Endodermal cell (in vitro differentiated cells): ENCODE data around the genes OVCA2 and OR1E1.

DNA sequence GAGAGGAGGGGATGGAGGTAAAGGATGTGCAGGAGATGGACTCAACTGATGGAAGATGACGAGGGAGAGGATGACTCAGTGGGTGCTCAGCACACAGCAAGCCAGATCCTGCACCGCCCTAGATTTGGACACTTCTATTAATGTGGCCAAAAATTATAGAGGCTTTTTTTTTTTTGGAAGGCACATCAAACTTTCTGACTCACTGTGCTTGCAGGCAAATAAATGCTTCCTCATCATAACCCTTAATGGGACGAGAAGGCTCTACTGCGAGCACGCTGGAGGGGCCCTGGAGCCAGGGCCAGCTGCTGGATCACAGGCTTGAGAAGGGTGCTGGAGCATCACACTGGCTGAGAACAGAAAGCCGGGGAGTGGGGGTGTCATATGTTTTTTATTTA is 36.0 kb downstream of the RTN4RL1 start:
- PRO-cap: no peak

- PRO-cap: bidirectional peak, plus-strand start at chr17:2042041, minus-strand start at chr17:2041816
These were observed at the start of gene OVCA2 for GRCh38 chr17:2041215-2042156. Gene OVCA2 (plus strand): TSS chr17:2042022.

DNA sequence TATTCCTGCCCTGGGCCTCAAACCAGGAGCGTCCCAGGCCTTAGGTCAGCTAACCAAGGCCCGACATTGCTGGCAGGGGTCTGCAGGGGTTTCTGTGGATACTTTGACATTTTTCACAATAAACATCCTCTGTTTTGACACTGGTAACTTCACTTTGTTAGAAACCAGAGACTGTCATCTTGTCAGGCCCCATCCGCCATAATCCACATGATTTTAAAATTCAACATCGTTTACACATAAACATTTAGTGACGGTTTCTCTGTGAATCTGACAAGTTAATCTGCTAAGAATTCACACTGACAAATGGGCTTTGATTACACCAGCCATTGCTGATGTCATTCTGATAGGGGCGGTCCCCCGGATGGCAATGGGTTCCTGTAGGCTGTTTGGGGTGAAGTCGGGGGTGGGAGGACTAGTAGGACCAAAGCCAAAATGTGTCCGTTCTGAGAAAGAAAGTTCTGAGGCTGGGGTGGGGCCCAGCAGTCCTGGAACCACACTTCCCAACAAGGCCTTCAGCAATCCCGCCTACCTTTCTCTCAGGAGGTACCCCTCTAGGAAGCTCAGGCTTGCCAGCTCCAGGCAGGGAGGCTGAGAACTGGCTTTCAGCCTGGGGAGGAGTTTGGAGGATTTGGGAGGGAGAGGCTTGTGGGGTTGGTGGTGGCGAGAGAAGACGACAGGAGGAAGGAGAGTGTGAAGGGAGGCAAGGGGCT is 8.4 kb downstream of the HIC1 start:
- PRO-cap: no peak

GRCh38 chr17:2064293-2065748 is 9.9 kb downstream of the HIC1 start:
- PRO-cap: no peak

DNA sequence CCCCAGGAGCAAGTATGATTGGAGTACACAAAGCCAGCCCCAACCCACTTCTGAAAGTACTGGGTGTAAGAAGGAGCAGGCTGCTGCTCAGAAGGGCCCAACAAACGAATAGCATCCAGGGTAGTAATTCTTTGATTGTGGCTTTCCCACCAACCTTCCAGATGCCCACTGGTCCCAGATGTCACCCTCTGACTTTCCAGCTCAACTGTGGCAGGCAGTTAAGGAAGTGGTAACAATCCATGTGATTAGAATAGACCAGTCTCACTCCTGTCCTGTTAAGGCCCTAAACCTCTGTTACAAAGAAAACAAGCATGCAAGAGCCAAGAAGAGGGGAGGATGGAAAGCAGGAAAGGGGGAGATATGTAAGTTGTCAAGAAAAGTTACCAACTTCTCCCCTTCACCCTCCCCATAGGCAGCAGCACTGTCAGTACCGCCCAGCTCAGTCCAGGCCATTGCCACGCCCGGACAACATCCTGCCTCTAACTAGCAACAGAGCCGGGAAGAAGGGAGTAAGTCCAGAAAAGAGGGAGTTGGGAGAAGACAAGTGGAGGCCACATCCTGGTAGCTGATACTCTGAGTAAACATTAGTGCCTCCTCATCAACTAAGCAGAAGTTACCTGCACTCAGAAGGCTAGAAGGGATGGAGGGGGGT is 113.7 kb downstream of the SMG6 start:
- PRO-cap: no peak

DNA sequence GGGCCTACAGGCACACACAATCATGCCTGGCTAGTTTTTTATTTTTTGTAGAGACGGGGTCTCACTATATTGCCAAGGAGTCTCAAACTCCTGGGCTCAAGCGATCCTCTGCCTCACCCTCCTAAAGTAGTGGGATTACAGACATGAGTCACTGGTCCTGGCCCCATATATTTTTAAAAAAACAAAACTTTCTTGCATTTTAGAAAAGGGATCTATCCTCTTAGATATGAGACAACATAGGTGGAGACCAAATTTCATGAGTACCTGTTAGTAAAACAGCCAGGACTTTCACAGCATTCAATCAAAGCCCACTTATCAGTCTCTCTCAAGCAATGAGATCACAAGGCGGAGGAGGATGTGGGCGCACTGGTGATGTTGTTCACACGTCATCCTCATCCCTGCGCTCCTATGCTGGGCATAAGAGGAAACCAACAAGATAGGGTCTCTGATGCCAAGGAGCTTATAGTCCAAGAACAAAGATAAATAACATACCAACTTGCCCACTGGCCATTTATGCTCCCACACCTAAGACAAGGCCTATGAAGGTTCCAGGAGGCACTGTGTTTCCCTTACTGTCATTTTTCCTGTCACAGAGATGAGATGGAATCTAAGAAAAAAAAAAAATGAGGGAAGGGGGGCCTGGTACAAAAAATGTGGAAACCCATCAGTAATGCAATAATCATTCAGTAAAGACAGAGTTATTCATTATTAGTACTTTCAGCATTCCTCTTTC is 52.9 kb downstream of the SMG6 start:
- PRO-cap: no peak

DNA sequence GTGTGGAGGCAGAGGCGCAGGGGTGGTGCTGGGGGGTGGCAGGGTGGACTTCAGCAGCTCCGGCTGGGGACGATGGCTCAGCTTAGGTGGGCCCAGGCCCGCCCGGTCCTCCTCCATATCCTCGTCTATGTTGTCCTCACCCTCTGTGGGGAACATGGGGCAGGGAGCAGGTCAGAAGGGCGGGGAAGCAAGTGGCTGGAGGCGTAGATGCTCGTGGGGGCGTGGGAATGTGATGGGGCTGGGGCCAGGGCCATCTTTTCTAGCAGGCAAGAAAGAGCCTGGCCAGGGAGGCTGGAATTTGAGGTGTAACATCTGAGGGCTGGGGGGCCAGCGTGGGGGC is 13.4 kb downstream of the MNT start:
- PRO-cap: no peak

- PRO-cap: unidirectional peak, plus-strand start at chr17:2396738; bidirectional peak, plus-strand start at chr17:2397088, minus-strand start at chr17:2396975
These were observed 4.2 kb downstream of the MNT start for GRCh38 chr17:2396350-2397387.

DNA sequence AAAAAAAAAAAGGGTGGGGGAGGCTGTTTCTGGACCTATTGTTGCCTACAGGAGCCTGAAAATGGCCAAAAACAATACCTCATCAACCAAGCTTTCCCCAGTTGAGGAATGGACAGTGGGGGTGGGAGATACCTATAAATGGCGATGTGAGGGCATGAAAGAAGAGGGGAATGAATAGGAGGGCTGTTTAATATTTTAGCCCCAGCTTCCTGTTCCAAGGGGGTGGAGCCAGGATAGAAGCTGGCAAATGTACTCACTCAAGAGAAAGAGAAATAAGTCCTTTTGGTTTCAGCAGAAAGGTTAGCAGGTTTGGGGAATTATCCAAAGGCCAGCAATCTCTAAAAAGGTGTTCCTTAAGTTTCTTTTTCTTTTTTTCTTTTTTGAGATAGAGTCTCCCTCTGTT is 3.5 kb upstream of the MNT start:
- PRO-cap: no peak

- PRO-cap: no peak
These were observed 30.9 kb upstream of the METTL16 start for GRCh38 chr17:2542558-2542948.

DNA sequence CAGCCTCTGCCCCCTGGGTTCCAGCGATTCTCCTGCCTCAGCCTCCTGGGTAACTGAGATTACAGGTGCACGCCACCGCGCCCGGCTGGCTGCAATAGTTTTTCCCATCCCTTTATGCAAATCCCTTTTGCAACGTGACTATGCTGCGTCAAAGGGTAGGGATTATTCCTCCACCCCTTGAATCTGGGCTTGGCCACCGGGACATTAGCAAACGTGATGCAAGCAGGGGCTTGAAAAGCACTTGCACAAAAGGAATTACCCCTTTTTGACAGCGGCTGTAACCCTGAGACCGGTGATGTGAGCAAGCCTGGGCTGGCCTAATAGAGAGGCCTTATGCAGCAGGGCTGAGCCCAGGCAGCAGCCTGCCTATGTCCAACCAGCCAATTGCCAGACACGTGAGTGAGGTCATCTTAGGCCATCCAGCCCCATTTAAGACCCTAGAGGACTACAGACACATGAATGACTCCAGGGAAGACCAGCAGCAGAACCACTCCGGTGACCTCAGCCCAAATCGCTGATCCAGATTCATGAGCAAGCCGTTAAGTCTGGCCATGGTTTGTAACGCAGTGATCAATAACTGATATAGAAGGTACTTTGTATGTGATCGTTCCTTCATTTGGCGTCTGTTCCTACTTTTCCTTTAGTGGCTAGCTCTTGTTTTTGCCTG is 30.3 kb upstream of the PAFAH1B1 start:
- PRO-cap: no peak

GRCh38 chr17:2710654-2711425 is 724 bp downstream of the CLUH start:
- PRO-cap: unidirectional peak, plus-strand start at chr17:2711225; unidirectional peak, plus-strand start at chr17:2711336

DNA sequence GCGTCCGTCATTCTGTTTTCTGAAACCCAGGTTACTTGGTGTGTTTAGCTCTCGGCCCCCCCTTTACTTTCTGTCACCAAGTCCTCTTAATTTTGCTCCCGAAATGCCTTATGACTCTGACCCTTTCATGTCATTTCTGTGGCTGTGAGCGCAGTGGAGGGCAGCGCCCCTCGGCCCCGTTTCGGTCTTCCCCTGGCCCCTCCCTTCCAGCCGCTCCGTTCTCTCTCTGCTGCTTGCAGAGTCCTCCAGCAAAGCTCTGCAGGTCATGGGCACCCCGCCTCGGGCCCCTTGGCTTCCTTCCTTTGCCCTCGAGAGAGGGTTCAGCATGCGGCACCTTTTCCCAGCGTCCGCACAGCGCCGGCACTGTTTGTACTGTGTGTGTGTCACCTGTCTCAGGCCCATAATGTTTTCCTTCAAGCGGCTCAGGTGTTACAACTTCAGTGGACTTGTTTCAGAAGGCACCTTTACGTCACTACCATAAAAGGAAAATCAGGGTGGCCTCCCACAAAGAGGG is 98.5 kb downstream of the RAP1GAP2 start:
- PRO-cap: no peak

DNA sequence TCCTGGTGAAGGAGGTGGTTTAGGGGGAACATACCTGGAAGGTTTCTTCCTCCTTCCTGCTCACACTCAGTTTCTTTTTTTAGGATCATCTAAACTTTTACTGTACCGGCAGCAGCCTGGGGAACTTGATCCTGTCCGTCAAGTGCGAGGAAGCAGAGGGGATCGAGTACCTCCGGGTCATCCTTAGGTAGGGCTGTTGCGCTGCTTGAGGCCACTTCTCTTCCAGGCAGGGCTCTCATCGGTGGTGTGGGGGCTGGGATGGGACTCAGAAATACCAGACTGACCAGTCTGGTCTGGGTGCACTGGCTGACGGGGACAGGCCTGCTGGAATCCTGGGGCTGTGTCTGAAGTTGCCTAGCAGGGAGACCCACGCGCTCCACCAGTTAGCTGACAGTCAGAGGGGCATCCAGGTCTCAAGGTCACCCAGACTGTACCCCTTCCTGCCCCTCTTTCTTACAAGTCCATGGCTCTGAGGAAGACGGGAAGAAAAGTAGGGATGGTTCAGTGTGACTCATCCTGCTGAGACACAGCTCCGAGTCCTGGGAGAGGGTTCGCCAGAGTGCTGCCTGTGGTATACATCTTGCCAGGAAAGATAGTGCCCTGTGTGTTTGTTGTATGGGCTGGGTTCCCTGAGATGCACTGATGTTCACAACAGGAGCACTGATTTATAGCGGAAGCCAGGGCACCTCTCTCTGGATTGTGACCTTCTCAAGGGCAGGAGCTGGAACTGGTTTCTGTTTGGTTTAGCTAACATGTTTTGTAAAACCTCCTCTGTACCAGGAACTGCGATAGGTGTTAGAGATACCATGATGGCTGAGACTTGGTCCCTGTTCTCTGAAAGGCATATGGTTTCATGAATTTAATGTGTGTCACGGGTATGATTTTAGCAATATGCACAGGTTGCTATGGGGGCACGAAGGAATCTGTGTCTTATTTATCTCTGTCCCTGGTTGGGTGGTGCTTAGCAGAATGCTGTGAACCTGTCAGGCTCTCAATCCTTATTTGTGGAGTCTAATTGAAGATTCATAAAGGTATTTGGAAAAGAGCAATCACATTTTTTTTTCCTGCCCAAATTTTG is 97.6 kb downstream of the OR1D5 start:
- PRO-cap: no peak

- PRO-cap: no peak
These were observed 45.5 kb downstream of the OR1D5 start for GRCh38 chr17:3017767-3018400.

- PRO-cap: no peak
These were observed at the start of gene OR1E1 for GRCh38 chr17:3398255-3398662. Gene OR1E1 (minus strand): TSS chr17:3398410.

- PRO-cap: no peak
These were observed 22.7 kb downstream of the TRPV3 start for GRCh38 chr17:3534696-3535521.

DNA sequence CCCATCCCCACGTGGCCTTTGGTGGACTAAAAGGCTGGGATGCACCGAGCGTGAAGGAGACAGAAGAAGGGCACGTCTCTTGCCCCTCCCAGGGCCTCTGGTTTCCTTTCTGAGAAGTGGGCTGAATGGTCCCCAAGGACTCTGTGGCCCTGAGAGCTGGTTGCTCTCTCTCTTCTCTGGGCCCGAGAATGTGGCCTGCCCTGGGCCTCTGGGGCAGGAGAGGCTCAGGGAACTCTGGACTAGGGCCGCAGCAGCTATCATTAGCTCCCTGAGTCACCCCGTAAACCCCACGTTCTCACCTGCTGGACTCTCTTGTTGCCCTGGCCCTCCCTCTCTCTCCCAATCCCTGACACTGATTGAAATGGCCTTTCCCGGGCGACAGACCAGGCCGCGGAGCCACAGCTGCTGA is 775 bp downstream of the TRPV3 start:
- PRO-cap: no peak

DNA sequence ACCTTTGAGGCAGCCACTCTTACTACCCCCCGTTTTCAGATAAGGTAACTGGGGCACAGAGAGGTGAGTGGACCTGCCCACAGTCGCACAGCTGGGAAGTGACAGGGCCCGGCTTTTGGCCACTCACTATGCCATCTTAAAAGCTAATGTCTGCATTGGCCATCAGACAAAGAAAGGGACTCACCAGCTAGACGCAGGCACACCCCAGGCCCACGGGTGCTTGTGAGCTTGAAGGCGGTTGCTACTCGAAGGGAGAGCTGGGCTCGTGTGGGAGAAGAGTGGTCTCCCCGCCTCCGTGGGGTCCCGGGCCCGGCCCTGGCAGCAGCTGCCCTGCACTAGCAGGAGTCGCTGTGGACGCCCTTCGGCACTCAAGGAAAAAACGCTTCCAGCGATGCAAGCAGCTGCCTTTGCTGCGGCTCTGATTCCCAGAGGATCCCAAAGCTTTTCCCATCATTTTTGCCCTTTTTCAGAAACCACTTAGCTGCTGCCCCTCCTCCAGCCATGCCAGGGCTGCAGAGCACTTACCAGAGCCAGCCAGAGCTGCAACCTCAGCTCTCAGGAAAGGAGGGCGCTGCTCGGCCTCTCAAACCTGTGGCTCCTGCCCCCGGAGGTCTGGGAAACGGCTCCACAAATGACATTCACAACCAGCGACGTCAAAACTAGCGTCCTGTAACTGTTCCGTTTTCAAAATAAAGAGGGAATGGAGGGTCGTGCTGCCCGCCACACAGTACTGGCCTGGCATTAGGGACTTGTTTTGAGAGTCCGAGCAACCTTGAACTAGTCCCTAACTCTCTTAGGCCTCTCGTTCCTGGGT is 12.3 kb downstream of the TRPV1 start:
- PRO-cap: no peak

GRCh38 chr17:3665679-3666386 is 2.5 kb downstream of the TAX1BP3 start:
- PRO-cap: no peak